Myometrial cell (primary cell): ENCODE measurements around a stretch of chr15.

- RAMPAGE, long total RNA, result no peak
These were observed 115.3 kb downstream of the POTEB3 start for GRCh38 chr15:21324950-21325510.

GRCh38 chr15:21344963-21345412 is 95.3 kb downstream of the POTEB3 start:
- RAMPAGE, long total RNA, result no peak

GRCh38 chr15:22238314-22238997 is 144.1 kb downstream of the OR4N4 start:
- RAMPAGE, long total RNA, result no peak

DNA sequence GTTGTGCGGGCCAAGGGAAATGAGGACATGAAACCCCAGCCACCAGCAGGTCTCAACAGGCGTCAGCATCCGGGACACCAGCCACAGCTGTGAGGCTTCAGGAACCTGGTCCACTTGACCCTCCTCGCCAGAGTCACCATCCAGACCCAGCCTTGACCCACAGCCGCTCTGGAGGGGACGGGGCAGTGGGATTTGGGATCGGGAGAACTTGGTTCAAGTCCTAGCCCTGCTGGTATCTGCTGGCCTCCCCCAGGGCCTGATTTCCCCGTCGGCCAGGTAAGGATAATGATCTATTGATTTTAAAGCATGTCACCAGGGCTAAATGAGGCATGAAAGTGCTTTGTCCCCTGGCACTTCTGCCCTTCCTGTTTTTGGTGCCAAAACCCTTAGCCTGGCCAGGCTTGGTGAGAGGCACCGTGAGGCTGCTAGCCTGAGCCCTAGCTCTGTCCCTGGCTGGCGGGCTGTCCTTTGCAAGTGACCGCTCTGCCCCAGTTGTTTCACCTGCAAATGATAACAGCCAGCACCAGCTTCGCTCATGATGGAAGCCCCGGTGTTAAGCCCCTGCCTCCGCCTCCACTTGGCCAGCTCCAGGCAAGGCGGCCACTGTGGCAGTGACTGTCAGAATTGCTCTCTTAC is 156.5 kb downstream of the OR4N4 start:
- RAMPAGE, long total RNA, result no peak

DNA sequence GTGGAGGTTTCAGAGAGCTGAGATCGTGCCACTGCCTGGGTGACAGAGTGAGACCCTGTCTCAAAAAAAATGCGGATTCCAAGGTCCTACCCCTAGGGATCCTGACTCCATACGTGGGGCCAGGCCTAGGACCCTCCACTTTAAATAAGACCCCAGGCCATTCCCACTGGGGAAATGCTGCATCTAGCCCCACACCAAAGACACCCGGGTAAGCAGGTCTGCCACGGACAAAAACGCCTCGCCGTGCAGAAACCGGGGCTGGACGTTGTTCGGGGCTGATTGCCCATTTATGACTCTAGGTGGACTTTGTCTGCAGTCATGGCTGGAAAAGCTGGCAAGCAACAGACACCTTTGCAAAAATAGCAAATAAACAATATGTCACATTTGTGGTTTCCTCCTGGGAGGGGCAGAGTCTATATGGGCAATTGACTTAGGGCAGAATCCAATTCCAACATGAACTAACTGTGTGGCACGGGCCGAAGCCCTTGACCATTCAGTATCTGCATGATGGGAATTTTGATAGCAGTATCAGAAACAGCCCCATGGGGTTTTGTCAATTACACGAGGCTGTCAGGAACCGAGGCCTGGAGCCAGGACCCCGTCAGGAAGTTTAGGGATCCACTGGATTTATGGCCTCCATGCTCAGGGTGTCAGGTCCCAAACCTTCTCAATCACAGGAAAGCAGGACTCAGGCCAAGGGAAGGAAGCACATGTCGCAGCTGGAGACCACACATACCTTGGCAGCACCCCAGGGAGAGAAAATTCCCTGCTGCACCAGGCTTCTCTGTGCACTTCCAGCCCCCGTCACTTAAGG is 158.8 kb downstream of the OR4N4 start:
- RAMPAGE, long total RNA, result no peak

DNA sequence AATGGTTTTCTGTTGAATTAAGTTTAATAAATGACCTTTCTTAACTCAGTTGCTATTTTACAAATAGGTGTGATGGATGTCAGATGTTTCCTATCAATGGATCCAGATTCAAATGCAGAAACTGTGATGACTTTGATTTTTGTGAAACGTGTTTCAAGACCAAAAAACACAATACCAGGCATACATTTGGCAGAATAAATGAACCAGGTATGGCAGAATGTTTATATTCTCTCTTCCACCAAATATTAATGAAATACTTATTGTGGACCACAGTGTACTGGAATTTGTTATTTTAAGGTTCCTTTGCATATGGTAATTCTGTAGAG is 120.8 kb downstream of the GOLGA6L22 start:
- RAMPAGE, long total RNA, result no peak

DNA sequence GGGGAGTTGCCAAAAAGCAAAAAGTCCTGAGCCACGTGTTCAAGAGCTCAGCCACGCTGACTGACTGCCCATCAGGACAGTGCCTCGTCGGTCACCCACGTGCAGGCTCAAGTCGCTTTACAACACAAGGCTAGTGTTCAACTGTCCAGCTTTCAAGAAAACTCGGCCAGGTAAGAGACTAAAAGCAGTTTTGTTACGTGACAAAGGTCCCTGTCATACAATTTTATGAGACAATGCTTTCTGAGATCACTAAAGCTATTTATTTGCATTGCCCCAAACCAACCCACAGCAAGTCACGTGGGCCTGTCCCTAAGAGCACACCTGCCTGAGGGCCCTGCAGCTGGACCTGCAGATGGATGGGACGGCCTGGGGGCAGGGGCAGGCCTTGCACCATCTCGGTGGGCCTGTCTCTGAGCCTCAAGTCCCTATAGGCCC is 42.7 kb downstream of the NIPA2 start:
- RAMPAGE, long total RNA, result no peak

- RAMPAGE, long total RNA, result no peak
These were observed 53.0 kb downstream of the NIPA2 start for GRCh38 chr15:22891504-22891909.

DNA sequence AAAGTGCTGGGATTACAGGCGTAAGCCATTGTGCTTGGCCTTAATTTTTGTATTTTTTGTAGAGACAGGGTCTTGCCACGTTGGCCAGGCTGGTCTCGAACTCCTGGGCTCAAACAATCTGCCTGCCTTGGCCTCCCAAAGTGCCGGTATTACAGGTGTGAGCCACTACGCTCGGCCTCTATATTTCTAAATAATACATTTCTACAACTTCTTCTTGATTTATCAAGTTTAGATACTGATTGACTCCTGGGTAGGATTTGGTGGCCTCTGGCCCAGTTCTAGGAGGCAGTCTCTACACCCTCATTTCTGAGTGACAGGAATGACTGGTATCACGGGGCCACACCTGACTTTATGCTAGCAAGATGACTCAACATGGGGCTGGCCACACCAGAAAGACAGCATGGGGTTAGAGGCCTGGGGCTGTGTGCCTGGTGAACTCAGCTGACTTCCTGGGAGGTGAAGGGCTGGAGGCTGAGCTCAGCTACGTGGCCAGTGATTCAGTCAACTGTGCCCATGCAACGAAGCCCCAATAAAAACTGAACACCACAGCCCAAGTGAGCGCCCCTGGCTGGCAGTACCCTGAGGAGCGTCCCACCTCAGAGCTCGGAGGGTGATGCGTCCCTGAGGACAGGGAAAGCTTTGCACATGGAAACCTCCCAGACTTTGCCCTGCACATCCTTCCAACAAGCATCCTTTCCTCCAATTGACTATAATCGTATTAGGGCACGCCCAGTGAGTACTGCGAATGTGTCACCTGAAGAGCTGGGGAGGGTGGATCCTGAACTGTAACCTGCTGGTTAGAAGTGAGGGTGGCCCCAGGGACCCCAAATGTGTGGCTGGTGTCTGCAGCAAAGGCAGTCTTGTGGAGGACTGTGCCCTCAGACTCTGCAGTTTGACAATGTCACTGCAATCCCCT is 57.1 kb downstream of the NIPA2 start:
- RAMPAGE, long total RNA, result no peak

- RAMPAGE, long total RNA, result no peak
These were observed 54.4 kb downstream of the CYFIP1 start for GRCh38 chr15:22925632-22926298.

GRCh38 chr15:23039829-23040207 is 449 bp upstream of the TUBGCP5 start:
- RAMPAGE, long total RNA, result no peak

- RAMPAGE, long total RNA, result start-site peak on the plus strand at chr15:23303750-23303765, 9 and 10 reads in 2 replicates
These were observed 30.4 kb downstream of the GOLGA6L26 start for GRCh38 chr15:23303587-23304009.

DNA sequence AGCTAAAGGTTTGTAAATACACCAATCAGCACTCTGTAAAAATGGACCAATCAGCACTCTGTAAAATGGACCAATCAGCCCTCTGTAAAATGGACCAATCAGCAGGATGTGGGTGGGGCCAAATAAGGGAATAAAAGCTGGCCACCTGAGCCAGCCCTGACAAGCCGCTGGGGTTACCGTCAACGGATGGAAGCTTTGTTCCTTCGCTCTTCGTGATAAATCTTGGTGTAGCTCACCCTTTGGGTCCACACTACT is 69.8 kb upstream of the NDN start:
- RAMPAGE, long total RNA, result no peak

DNA sequence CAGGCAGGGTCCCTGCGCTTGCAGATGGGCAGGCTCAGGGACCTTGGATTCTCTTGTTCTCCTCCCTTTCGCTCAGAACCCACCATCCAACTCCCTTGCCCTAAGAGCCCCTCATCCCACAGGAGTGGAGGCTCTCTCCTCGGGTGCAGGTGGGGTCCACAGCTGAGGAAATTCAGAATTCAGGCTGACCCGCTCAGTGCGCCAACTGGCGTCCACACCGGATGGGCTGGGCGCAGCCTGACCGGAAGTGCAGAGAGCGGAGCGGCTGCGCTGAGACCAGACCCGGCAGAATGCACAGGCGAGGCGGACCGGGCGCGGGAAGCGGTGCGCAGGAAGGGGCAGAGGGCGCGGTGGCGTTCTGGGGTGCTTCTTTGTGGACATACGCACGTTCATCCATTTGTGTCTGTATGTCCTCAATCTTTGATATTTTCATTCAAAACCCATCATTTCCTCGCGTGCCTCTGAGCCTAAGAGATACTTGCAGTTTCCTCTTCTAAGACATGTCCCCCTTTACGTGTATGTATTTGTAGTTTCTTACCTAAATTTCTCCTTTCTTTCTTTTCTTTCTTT is 210.5 kb upstream of the NDN start:
- RAMPAGE, long total RNA, result no peak

DNA sequence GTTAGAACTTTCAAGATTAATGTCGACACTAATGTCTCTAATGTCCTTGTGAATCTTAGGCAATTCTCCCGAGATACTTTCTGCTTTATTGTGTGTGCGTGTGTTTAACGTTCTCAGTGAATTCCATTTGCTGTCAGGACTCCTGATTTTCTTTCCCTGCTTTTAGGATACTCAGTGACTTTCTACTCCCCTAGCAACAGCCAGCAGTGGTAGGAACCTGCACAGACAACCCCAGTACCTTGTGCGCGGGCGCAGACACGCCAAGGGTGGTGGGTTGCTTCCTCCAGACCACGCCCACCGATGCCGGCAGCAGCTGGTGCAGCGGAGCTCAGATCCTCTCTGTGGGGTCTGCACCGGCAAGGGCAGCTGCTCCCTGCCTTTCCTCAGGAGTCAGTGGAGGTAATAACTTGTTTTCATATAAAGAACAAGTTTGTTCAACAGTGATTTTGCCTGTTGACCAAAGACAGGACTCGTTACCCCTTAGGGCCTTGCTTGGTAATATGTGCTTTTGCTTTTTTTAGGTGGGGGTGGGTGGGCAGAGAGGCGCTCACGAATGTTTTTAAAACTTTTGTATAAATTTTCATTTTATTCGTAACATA is 225.1 kb upstream of the NDN start:
- RAMPAGE, long total RNA, result no peak

- RAMPAGE, long total RNA, result no peak
These were observed 76.6 kb upstream of the SNRPN start for GRCh38 chr15:24878219-24878571.

DNA sequence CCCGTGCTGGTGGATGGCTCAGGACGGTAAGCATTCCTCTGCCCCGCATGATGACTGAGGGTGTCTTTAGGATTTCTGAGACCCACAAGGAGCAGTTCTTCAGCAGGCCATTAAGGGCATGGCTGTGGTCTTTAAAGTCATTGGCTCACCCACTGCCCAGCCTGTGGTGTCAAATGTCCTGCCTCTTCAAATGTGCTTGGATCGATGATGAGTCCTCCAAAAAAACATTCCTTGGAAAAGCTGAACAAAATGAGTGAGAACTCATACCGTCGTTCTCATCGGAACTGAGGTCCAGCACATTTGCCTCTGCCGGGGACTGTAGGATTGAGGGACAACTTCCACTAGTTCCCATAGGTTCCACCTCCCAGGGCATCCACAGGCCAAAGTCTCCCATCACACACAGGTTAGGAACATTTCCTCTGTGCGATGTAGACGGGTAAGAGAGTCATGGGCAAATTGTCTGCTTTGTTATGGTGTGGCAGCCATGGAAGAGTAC is 115.5 kb downstream of the SNRPN start:
- RAMPAGE, long total RNA, result no peak

GRCh38 chr15:25331594-25332869 is 106.8 kb downstream of the UBE3A start:
- RAMPAGE, long total RNA, result no peak

- RAMPAGE, long total RNA, result no peak
These were observed 77.1 kb upstream of the UBE3A start for GRCh38 chr15:25515965-25516188.

DNA sequence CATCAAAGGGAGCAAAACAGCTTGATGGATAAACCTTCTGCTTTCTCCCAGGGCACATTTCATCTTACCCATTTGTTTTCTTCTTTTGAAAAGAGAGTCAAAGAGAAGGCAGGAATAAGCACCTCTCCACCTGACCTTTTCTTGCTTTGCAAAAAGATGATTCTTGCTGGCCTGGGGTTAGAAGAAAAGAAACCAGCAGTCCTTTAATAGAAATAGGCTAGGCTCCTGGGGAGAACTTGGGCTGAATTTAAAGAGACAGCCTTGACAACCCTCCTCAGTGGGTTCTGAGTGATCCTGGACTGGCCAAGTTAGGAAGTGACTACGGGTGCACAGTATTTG is 92.4 kb upstream of the UBE3A start:
- RAMPAGE, long total RNA, result no peak